ENCODE measurements around a stretch of chr15.

GRCh38 chr15:92170119-92170408 lies 223.6 kb upstream of the ST8SIA2 start:
- PRO-cap, result no peak

- PRO-cap, result no peak
These were observed 39.1 kb downstream of the FAM174B start for GRCh38 chr15:92616488-92616955.

DNA sequence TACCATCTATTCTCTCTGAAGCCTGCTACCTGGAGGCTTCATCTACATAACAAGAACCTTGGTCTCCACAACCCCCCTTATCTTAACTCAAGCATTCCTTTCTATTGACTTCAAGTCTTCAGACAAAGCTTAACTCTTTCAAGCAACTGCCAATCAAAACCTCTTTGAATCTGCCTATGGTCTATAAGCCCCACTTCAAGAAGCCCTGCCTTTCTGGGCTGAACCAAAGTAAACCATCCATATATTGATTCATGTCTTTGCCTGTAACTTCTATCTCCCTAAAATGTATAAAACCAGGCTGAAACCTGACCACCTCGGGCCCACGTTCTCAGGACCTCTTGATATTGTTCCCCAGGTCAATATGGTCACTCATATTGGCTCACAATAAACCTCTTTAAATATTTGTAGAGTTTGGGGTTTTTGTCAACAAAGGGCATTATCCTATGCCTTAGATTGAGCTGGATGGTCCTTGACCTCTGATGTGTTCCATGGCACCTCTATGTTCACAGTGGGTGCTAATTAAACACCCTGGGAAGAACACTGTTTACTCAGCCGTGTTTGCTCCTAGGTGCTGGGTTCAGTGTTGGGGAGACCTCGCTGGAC lies 7.6 kb downstream of the FAM174B start:
- PRO-cap, result no peak

DNA sequence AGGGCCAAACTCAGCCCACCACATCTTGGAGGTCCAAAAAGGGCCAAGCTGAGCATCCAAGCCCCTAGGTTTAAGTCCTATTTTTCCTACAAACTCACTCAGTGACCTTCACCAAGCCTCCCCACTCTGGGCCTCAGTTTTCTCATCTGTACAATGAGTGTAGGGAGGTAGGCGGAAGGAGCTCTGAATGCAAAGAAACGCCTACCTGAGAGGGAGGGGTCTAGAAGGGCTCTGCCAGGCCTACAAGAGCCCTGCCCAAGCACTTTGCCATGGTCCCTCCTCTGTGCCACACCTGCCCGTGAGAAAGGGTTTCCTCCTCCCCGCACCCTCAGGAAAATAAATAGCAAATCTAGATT lies 7.1 kb downstream of the FAM174B start:
- PRO-cap, result no peak

GRCh38 chr15:92666632-92667391 lies 11.2 kb upstream of the FAM174B start:
- PRO-cap, result no peak

- PRO-cap, result no peak
These were observed 59.9 kb upstream of the CHD2 start for GRCh38 chr15:92840174-92840575.

DNA sequence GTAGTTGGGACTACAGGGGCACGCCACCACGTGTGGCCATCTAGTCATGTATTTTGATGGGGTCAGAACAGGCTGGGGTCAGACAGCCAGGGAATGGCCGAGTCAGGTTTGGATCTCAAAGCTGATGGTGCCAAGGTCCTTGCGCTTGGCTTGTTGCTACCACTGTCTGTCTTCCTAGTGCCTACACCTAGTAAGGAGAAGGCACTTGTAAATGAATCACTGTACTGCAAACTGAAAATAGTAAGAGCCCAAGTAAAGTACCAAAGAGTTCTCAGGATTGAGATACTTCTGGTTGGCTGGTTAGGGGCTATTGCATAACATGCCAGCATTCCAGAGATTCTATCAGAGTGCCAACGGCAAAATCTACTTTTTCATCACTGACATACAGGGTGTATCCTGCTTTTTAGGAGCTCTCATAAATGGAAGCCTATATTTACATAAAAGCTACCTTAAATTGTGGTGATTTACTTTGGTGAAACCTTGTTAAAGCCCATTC lies 30.9 kb upstream of the CHD2 start:
- PRO-cap, result no peak

DNA sequence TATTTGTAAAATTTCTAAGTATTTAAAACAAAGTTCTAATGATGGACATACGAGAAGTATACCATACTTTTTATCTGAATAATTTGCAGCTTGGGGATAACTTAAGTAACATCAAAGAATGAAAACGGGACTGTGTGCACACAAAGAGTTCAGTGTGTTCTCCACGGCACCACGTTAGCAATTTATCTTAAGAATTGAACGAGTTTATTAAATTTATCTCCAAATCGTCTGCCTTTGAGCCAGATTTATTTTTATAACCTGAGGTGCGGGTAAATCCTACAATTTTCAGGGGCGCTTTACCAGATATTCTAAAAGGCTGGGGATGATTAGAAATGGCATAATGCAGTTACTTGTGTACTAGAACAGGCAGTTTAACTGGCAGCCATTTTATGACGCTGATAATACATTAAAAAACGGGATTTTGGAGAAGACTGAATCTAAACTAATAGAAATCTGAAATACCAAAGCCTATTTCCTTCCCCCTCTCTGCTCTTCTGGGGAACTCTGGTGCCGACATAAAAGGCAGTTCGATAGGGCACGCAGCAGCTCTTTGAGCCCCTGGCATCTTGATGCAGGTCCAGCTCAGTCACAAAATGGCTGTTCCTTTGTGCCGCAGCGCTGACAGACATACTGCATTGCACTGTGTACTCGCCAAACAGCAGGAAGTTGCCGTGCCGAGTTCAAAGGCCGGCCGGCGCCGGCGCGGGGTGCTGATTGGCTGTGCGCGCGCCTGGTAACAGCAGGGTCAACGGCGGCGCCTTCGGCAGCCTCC lies 3.7 kb downstream of the CHD2 start:
- PRO-cap, result unidirectional peak, plus-strand start at position 147 of the sequence; bidirectional peak, plus-strand start outside the sequence, minus-strand start at position 590 of the sequence

GRCh38 chr15:92942739-92943042 lies 42.6 kb downstream of the CHD2 start:
- PRO-cap, result no peak

DNA sequence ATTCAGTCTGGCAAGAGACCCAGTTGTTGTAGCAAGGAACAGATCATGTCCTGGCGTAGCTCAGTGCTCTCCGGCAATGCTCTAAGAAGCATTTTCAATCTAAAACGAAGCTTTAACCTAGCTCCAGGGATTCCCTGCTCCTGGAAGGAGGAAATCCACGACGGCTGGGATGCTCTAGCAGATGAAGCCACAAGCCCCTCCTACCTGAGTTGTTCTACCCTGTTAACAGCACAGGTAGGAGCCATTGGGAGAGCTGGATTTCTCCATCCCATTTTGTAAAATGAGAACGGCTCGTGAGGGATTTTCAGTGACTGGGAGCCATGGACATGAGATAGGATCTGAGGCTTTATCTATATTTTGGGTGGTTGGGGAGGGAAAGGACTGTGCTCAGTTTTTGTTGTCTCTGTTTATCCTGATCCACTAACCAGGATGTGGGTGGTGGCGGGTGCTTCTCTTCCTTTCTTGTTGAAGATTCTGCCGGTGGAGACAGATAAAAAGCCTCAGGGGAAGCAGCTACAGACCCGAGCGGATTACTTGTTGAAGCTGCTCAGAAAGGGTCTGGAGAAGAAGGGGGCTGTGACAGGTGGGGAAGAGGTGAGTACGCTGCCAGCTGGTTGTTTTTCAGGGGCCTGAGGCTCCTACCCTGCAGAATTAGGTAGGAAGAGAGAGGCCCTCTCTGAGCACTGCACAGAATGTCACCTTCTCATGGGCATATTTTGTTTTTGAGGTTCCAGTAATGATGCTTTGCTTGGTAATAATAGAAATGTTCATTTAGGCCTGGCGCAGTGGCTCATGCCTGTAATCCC lies 90.8 kb downstream of the RGMA start:
- PRO-cap, result no peak

GRCh38 chr15:93049954-93050384 lies 39.0 kb downstream of the RGMA start:
- PRO-cap, result bidirectional peak, plus-strand start at chr15:93050477, minus-strand start at chr15:93050243

GRCh38 chr15:93051925-93052514 lies 37.0 kb downstream of the RGMA start:
- PRO-cap, result no peak

DNA sequence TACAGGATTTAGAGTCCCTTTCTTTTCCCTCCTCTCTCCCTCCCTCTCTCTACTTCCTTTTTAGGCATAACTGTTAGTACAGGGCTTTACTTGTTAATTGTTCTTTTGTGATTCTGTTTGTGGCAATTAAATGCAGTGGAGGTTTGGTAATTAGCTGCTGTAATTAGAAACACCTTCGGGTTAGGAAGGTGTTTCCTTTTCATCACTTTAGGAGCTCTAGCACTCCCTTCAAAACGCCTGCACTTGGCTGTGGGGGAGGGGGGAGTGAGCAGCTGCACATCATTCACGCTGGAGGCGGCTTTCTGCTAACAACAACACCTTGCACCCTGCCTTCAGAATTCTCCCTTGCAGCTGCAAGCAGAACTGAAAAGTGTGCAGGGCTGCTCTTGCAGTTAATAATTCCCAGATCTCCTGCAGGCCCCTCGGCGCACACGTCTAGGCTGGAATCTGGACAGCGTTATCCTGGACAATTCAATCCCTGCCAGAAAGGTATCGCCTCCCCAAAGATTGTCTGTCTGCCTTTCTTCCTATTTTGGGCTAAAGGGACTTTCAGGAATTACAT lies 242.7 kb upstream of the RGMA start:
- PRO-cap, result no peak

GRCh38 chr15:93900400-93900840 lies 330.9 kb upstream of the MCTP2 start:
- PRO-cap, result no peak

- PRO-cap, result no peak
These were observed 201.3 kb upstream of the MCTP2 start for GRCh38 chr15:94030054-94030446.

GRCh38 chr15:94099222-94099942 lies 132.0 kb upstream of the MCTP2 start:
- PRO-cap, result no peak

DNA sequence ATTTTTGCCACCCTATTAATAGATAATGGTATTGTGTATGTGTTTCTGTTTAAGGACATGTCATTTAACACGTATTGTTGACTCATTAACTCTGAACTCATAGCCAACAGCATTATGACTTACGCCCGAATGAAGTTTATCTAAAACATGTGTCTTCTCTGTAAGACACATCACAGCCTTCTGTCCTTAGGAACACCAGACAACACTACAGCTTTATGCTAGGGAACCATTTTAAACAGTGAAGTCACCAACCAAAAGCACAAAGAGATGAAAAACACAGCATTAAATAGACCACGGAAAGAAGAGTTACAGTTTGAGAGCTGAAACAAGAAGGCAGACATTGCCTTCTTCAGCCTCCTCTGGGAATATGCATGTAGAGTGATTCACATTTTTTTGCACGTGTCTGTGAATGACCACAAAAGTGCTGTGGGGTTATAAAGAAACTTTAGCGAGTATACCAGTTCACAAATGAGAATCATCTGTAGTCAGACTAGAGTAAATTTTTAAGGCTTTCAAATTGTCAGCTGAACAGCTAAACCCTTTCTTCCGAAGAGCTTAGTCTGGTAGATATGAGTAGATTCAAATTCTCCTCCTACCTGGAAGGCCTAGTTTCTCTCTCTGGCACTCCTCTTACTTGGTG lies 32.2 kb downstream of the MCTP2 start:
- PRO-cap, result bidirectional peak, plus-strand start at position 170 of the sequence, minus-strand start at position 182 of the sequence

GRCh38 chr15:94463361-94463749 lies 232.0 kb downstream of the MCTP2 start:
- PRO-cap, result no peak

GRCh38 chr15:94672405-94672748 lies 441.0 kb downstream of the MCTP2 start:
- PRO-cap, result no peak

DNA sequence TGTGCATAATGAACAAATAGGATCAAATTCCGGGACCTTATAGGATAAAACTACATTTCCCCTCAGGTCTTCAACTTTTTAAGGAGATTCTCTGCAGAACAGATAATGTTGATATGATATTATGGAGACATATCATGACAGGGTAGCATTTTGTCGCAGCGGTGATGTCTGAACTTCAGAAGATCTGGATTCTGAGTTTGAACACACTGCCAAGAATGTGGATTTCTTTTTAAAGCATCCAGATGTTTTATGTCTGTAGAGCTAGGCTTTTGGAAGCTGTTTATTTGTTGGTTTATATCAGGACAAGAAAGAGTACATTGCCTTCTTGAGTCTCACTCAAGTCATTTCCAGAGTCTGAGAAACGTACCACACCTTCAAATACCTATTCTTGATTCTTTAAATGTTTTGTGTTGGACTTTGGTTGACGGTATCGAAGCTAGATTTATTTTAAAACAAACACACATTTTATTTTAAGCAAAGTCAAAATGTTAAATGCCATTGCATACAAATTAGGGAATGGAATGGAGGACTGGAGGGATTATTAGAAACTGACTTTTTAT lies 1047.6 kb downstream of the MCTP2 start:
- PRO-cap, result no peak